Measurements from ENCODE around the gene TPD52L3.

DNA sequence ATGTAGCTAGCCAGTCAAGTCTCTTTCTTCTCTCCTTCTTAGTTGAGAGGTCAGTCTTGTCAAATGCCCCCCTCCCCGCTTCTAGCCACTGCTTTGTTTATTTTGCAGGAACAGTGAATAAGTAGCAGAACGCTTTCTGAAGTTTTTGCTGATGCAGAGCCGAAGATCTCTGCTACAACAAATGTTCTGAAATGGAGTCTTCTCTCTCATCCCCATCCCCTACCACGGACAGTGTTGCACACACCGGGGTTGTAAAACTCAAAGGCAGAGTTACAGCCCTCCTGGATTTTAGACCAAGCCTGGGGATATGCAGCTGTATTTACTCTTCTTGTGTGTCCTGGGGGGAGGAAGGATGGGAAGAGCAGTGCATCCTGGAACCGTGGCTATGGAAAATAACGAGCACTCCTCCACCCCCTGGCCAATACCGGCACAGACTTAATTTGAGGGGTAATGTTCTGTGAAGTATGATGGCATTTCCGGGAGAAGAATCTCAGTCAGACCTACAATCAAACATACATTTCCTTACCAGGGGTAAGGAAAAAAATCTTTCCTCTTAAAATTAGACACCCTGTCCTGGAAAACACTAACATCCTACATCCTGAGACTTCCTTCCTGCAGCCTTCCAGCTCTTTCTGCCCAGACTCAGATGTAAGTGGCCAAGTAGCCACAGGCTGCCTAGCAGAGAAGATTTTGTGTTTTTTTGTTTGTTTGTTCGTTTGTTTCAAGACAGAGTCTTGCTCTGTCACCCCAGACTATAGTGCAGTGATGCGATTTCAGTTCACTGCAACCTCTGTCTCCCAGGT is 10.9 kb upstream of the ERMP1 start:
- PRO-cap, 3 experiments = no peak in any of the 3 experiments
- RRBS = 16% methylated on average over 2 of the region's 11 CpGs

DNA sequence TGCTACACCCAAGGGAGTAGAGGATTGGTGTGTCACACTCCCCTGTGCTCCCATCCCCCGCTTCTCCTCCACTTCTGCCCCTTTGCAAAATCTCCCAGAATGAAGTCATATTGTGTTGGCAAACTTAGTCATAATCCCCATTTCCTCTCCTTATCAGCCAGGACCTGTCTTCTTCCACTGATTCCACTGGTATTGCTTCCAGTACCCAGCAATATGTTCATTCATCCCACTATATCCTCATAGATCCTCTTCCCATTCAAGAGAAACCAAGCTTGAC is 14.8 kb downstream of the IL33 start:
- PRO-cap, 3 experiments = no peak in any of the 3 experiments
- RRBS = no CpG with 5 or more reads among the region's 1 CpG

- PRO-cap, 3 experiments = no peak in any of the 3 experiments
- RRBS = no CpG with 5 or more reads among the region's 18 CpGs
Observed at GRCh38 chr9:6328012-6328595, at the start of gene TPD52L3. TPD52L3 (plus strand) TSS chr9:6328375.

DNA sequence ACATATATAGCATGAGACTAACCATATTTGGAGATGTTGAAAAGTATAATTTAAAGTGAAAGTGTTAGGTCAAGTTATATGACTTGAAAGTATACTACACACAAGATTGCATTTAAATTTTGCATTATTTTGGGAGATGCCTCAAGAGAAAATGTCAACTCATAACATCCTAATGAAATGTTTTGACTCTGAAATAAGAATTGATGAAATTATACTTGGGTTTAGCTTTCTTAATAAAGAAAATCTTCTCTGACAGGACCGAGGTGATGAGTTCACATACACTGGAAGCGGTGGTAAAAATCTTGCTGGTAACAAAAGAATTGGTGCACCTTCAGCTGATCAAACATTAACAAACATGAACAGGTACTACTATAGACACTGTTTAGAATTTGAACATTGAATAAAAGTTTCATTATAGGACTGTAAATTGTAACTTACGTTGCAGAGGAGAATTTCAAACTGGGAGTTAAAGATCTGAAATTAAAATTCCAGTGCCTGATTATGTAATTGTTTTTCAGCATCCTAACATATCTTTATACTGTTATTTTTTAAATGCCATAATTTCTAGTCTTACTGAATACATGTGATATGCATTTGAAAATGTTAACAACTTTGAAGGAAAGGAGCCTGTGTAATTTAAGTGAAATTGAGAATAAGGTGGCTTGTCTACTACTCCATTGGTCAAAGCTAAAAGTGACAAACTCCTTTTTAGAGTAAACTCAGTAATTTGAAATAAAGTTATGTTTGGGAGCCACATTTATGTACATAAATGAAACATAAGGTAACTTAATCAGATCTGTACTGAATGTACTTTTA is 80.8 kb downstream of the UHRF2 start:
- PRO-cap, 3 experiments = no peak in any of the 3 experiments
- RRBS = no CpG with 5 or more reads among the region's 3 CpGs

GRCh38 chr9:6689773-6690579 is 44.4 kb upstream of the GLDC start:
- PRO-cap, 3 experiments = no peak in any of the 3 experiments
- RRBS = no CpG with 5 or more reads among the region's 4 CpGs

- PRO-cap, 3 experiments = no peak in any of the 3 experiments
- RRBS = no CpG with 5 or more reads among the region's 4 CpGs
Observed at GRCh38 chr9:6890437-6890916, 132.7 kb downstream of the KDM4C start.

- PRO-cap, 3 experiments = no peak in any of the 3 experiments
- RRBS = no CpG with 5 or more reads among the region's 4 CpGs
Observed at GRCh38 chr9:7653242-7653542, 146.4 kb downstream of the DMAC1 start.

- PRO-cap, 3 experiments = no peak in any of the 3 experiments
- RRBS = no CpG with 5 or more reads among the region's 1 CpG
Observed at GRCh38 chr9:7739807-7740179, 59.8 kb downstream of the DMAC1 start.

DNA sequence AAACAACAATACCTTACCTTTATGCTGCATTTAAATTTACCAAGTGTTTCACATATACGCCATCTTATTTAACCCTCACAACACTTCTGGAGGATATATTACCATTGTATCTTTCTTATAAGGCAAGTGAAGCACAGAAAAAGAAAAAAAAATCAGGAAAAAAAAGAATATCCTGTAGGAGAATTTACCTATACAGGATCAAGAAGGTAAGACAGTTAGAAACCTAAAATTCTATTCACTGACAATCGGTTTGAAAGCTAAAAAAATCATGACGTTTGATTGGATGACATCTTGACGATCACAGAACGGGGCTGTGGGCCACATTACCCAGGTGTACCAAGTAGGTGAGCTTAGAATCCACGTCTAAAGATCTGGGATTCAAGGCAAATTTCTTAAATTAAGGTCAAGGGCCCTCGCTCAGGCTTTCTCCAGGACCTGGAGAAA is 909 bp downstream of the DMAC1 start:
- PRO-cap, 3 experiments = no peak in any of the 3 experiments
- RRBS = no CpG with 5 or more reads among the region's 7 CpGs

DNA sequence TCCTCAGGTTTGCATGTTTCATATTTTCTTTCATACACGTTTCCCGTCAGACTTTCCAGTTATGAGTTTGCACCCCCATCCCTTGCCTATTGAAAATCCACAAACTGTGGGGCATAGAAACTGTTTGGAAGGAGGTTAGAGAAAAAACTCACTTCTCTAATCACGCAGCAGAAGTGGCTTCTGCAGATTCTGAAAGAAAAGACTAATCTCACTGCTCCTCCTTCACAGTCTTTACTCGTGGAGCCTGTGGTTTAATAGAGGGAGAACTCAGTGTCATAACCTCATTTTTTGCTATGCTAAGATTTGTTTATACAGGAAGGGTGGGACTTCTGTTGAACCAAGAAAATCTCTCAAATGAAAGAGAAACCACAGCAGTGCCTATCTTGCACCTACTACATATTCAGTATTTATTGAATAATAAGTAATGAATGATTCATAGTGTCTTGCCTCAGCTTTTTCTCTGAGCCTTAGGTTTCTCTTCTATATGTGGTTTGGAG is 136.0 kb upstream of the DMAC1 start:
- PRO-cap, 3 experiments = no peak in any of the 3 experiments
- RRBS = no CpG with 5 or more reads among the region's 4 CpGs

- PRO-cap, 3 experiments = no peak in any of the 3 experiments
- RRBS = no CpG with 5 or more reads among the region's 6 CpGs
Observed at GRCh38 chr9:10911372-10911779, 298.6 kb upstream of the PTPRD start.

GRCh38 chr9:12759635-12760306 is 15.0 kb upstream of the LURAP1L start:
- PRO-cap, 3 experiments = no peak in any of the 3 experiments
- RRBS = no CpG with 5 or more reads among the region's 2 CpGs

GRCh38 chr9:12775431-12775639 is 515 bp downstream of the LURAP1L start:
- PRO-cap, 3 experiments = no peak in any of the 3 experiments
- RRBS = 4% methylated on average over 1 of the region's 14 CpGs

GRCh38 chr9:12775640-12776052 is 826 bp downstream of the LURAP1L start:
- PRO-cap, 3 experiments = peak in 3 of 3 experiments; most common plus-strand start chr9:12775833 (in 1); most common minus-strand start chr9:12775936 (in 2)
- RRBS = under 1% methylated on average over 10 of the region's 28 CpGs

DNA sequence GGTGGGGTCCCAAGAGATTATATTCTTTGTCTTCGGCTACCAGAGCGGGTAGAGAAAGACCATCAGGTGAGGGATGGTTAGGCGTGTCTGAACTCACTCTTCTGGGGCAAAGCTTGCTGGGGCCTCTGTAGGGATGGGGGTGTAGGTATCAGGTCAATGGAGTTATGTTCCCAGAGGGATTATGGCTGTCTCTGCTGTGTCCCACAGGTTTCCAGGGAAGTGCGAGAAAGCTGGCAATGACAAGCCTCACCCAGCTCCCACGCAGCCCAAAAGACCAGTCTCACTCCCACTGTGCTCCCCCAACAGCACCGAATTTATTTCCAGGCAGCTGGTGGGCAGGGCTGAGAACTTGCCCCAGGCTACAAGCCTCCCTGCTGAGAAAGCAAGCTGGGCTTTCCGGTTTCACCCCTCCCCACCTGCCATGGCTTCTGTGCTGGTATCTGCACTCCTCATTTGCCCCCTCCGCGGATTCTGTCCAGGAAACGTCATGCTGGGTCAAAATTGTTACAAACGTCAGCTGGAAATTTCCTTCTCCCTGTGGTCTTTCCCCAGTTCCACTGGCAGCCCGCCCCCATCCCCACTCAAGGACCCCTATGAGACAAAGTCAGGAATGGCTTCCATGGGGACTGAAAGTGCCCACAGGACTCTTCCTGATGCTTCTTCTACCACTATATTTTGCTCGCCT is 181.0 kb downstream of the LURAP1L start:
- PRO-cap, 3 experiments = no peak in any of the 3 experiments
- RRBS = no CpG with 5 or more reads among the region's 13 CpGs

- PRO-cap, 3 experiments = no peak in any of the 3 experiments
- RRBS = no CpG with 5 or more reads among the region's 2 CpGs
Observed at GRCh38 chr9:12972858-12973048, 197.9 kb downstream of the LURAP1L start.

GRCh38 chr9:13175649-13176450 is 103.6 kb downstream of the MPDZ start:
- PRO-cap, 3 experiments = no peak in any of the 3 experiments
- RRBS = no CpG with 5 or more reads among the region's 4 CpGs

DNA sequence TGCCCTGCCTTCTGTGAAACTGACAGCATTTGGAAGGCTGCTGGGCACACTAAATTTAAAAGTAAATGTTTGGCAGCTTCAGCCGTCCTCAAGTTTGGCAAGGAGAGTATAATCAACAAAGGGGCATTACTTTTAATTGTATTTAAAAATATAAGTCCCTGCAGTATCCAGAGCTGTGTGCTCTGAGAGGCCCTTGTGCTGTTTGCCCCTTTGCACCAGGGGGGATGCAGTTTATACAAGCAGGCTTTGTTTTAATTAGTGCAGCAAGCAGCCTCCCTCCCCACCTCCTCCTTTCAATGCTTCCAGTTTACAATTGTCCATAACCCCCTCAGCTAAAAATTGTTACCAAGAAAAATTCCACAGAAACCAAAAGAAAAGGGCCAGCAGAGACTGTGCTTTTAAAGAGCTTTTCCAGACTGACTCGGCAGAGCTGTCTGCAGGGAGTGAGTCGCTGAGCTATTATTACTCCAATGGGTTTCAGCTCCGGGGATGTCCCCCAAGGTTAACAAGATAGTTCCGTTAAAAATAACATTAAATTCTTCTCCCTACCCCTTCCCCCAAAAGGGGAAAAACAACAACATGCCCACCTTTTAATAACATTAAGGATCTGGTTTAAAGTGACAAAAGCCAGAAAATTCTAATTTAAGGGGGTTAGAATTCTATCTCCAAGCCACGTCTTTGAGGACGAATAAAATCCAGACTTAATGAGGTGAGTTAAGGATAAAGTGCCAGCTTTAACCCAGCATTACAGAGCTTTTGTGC is 328.6 kb upstream of the MPDZ start:
- PRO-cap, 3 experiments = no peak in any of the 3 experiments
- RRBS = no CpG with 5 or more reads among the region's 7 CpGs

- PRO-cap, 3 experiments = no peak in any of the 3 experiments
- RRBS = no CpG with 5 or more reads among the region's 4 CpGs
Observed at GRCh38 chr9:13652370-13652665, 372.8 kb upstream of the MPDZ start.

DNA sequence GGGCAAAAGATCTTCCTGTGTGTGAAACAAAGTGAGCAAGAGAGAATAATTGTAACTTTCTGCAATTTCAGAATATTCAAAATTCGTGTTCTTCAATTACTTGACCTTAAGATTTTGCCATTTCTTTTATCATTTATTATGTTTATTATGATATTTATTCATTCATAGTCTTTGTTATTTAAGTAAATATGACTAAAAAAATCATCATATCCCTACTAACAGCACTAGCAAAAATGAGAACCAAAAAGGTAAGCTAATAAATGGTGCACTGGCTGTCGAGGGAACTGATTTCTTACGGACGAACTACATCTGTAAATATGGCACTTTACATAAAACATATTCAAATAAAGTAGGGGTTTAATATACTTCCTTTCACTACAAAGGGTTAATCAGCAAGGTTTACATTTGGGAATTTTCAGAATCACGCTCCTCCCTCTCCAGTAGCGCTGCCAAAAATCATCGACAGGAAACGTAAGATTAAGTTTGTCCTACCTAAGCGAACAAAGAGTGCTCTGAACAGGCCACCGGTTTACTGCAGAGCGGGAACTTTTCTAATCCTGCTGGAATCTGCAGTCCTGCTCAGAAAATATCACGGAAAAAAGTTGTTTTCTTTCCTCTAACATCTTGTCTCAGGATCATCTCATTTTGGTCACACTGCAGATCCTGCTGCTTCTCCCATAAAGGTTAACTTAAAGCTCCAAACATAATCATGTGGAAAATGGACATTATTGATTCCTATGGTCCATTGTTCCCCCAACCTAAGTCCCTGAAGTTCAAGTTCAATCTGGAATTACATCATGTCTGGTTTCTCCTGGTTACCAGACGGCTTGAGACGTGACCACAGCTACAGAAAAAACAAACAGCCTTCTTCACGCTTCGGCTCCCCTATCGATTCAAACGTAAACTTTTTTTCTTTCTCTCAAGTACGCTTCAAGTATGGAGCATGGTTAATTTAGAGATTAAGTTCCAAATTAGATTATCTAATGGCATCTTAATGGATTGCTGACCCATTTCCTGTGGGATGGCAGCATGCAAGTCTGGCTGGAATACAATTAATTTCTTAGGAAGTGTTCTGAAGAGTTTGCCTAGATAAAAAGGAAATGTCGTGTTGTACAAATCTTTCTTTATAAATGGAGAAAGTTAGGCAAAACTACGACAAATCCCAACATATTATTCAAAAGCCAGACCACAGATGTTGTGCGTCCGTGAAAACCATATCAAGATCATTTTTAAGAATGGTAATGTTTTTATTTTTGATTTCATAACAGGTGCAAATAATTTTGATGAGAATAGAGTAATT is 217.6 kb downstream of the NFIB start:
- PRO-cap, 3 experiments = no peak in any of the 3 experiments
- RRBS = no CpG with 5 or more reads among the region's 23 CpGs

All from breast (tissue), 4 donors.